Neural crest cell (in vitro differentiated cells): ENCODE data around the genes SFTPA2 and TMEM254.

DNA sequence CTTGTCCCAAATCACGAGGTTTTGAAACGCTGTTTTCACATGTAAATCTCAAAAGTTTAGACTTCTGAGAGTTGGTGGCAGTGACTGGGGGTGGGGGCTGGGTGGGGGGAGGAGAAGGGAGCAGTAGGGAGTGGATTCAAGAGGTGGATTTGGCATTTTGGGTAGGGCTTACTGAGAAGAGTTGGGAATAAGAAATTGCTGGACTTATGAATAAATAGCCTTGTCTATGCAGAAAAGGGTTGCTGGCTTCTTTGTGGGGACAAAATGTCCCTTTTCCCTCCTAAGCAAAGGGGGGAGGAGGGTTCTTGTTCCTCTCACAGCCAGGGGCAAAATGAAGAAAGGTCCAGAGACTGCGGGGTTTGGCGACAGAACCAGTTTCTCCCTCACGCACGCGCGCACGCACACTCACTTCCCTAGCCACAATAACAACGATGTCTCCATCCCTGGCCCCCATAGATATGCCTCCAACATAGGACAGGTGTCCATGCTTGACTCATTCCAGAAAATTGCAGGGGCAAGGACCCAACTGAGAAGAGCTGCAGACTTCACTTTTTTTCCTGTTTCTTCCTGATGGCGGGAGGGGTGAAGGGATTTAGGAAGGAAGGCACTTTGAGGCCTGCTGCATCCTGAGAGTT is 3.2 kb downstream of the ZMIZ1 start:
- PRO-cap, result no peak

- PRO-cap, result no peak
Observed at GRCh38 chr10:79090400-79090842, 21.7 kb downstream of the ZMIZ1 start.

GRCh38 chr10:79096503-79097134 is 27.9 kb downstream of the ZMIZ1 start:
- PRO-cap, result no peak

- PRO-cap, result no peak
Observed at GRCh38 chr10:79149540-79150783, 81.2 kb downstream of the ZMIZ1 start.

GRCh38 chr10:79151618-79152097 is 82.9 kb downstream of the ZMIZ1 start:
- PRO-cap, result no peak

DNA sequence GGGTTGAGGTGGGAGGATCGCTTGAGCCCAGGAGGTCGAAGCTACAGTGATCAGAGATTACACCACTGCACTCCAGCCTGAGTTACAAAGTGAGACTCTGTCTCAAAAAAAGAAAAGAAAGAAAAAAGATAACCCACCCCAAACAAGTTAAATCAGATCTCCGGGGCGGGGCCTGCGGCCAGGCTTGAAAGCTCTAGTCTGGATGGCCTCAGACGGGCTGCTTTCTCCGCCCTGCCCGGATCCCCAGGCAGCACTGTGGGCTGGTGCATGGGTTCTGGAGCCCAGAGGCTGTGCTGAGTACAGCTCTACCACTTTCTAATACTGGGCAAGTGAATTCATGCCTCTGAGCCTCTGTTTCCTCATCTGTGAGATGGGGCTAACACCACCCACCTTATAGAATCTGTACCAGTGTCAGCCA is 83.6 kb downstream of the ZMIZ1 start:
- PRO-cap, result no peak

GRCh38 chr10:79242113-79243143 is 104.8 kb upstream of the PPIF start:
- PRO-cap, result bidirectional peak, plus-strand start at chr10:79242341, minus-strand start at chr10:79242219; bidirectional peak, plus-strand start at chr10:79242913, minus-strand start at chr10:79242942

GRCh38 chr10:79245384-79246048 is 101.8 kb upstream of the PPIF start:
- PRO-cap, result no peak

GRCh38 chr10:79291974-79292408 is 55.3 kb upstream of the PPIF start:
- PRO-cap, result no peak

DNA sequence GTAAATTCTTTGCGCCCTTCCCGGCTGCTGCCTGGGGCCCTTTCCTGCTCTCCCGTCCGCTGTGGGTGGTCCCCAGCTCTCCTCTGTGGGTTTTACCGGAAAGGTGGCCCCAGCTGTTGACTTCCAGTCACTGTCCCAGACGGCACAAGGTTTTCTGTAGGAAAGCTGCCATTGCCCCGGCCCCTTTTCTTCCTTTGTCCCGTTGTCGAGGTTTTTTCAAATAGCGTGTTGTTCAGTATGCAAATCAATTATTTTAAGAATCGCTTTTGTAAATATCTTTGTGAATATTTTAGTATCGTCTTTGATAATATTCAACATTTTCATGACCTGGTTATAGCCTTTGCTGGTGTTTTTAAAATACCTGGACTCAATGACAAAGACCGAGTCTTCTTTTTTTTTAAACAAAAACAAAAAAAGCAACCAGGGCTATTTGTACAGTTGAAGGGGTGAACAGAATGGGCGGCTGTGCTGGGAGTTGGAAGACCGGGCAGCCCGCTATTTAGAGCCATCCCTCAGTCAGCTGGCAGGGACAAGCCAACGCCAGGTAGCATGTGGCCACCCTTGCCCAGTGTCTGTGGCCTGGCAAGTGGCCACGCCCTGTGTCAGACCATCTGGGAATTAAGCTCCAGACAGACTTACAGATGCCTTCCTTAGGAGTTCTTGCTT is 32.8 kb upstream of the PPIF start:
- PRO-cap, result no peak

DNA sequence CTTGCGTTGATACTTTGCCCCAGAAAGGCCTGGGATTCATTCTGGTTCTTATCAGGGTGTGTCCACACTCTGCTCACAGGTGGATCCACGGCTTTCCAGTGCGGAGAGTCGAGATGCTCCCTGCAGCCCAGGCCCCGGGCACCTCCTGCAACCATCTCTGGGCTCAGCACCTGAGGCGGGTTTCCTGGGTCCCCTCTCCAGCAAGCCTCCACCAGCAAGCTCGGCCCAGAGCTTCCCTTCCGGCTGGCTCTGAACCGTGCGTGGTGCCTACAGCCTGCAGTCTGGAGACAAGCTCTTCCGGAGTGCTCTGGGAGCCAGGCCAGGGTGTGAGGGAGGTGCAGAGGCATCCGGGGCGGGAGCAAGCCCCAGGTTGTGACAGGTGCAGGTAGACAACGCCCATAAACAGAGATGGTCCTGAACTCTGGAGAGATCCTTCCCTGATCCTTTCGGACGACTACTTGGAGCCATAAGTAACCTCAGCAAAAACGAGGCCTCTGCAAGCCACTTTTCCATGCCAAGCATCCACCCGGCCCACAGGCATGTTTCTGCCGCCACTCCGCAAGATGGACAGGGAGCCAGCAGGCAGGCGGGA is 32.2 kb upstream of the PPIF start:
- PRO-cap, result no peak

DNA sequence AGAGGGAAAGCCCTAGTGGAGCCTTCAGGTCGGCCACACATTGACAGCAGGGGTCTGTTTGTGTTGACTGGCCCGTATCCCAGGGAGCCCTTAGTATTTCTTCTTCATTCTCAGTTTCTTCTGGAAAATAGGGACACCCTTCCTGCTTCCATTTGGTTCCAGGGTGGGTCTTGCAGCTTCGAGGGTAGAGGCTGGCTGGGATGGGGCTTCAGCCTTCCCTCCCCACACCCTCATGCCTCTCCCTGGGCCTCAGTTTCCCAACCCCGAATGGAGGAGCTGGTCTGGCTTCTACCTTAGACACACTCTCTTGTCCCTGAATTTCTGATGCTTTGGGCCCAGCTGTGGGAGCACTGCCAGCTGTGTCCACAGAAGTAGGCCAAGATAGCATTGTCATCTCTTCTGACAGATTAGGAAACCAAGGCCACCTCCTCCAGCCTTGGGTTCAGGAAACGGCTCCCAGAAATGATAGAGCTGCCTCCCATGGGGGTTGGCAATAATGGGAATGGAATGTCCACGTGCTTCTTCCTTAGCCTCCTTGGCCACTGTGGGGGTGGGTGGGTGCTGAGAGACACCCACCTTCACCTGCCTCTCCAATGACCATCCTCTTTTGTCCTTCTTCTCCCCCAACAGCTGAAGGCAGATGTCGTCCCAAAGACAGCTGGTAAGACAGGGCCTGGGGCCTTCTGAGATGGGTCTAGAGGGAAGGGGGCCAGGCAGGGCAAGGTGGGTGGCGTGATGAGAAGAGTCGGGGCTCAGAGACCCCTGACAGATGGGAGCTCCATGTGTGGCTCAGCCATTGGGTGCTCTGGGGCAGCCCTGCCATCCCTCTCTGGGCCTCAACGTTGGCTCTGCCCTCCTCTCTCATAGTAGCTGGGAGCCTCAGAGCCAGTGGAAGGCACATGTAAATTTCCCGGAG is 1.4 kb downstream of the PPIF start:
- PRO-cap, result no peak

DNA sequence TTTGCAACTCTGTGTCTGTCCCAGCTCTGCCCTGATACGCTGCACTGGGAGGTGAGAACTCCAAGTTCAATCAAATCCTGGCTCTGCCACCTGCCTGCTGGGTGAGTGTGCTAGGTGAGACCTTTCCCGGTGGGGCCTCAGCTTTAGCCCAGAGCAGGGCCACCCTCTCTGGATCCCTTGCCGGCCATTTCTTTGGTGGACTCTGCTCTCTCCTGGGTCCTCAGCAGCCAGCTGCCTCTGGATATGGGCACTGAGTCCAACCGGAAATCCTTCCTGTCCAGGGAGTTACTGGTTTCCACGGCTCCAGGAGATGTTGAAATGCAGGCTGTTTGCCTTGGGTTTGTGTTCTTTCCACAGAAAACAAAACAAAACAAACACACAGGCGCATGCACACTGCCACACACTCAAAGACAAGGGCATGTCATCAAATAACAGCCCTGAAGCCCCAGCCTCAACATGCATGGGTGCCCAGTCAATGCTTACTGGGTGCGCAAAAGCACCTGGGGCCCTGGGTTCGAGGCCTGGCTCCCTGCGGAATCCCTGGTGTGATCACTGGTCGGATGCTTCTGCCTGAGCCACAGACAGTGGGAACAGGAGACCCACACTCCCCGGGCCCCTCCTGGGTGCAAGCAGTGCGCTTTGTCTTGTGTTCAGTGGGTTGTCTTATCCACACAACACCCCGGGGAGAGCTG is 33.0 kb downstream of the PPIF start:
- PRO-cap, result no peak

DNA sequence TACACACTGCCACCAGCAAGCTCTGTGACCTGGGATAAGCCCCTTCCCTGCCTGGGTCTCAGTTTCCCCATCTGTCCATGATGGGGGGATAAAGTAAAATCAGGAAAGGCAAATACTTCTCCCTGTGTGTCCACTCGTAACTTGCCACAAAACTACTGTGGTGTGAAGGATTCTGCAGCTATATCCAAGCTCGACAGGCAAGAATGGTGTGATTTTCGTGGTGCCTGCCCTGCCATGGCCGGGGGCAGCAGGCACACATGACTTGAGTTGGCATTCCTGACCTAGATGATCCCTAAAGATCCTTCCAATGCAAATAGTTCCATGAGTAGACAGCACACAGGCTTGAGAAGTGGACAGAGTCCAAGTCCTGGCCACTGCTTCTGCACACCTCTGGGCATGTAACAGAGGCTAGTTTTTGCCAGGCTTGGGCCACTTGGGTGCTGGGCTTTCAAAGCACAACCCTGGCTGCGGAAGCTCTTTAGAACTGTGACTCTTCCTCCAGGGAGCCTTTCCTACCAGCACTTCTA is 36.5 kb downstream of the ZCCHC24 start:
- PRO-cap, result no peak

DNA sequence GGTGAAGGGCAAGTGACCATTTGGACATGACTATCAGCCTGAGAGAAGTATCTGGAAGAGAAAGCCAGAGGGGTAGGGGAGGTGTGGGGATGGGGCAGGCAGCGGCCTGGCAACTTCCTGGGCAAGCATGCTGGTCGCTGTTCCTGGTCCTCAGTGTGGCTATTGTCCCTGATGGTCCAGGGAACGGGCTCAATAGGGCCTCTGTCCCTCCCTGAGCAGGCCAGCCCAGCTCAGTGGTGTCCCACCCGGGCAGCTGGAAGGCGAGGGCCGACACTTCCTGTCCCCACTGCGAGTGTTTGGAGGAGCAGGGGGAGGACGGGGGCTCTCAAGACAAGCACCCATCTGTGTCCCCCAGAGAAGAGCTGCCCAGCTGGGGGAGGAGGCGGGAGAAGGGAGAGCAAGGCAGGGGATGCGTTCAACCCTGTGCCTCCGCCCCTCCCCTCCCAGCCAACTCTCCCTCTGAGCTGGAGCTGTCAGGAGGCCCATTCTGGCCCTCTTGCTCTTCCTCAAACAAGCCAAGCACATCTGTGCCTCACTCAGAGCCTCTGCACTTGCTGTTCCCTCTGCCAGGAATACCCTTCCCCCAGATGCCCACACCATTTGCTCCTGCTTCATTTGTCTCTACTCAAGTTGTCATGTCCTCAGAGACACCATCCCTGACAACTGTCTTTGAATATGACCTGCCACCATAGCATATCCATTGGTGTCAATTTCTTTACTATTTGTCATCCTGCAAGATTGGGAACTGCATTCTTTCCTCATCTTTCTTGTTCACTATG is 35.7 kb downstream of the ZCCHC24 start:
- PRO-cap, result bidirectional peak, plus-strand start at position 285 of the sequence, minus-strand start at position 157 of the sequence

GRCh38 chr10:79443962-79444253 is 1.5 kb downstream of the ZCCHC24 start:
- PRO-cap, result no peak

GRCh38 chr10:79560185-79560677 is at the start of gene SFTPA2:
SFTPA2 (minus strand) TSS chr10:79560407.
- PRO-cap, result no peak

- PRO-cap, result no peak
Observed at GRCh38 chr10:79784517-79785078, 41.9 kb upstream of the NUTM2E start.

GRCh38 chr10:80078532-80079598 is at the start of gene TMEM254:
TMEM254 (plus strand) TSS chr10:80078665.
- PRO-cap, result bidirectional peak, plus-strand start at chr10:80078754, minus-strand start at chr10:80078610; bidirectional peak, plus-strand start at chr10:80079024, minus-strand start at chr10:80078960; bidirectional peak, plus-strand start at chr10:80079280, minus-strand start at chr10:80079144

DNA sequence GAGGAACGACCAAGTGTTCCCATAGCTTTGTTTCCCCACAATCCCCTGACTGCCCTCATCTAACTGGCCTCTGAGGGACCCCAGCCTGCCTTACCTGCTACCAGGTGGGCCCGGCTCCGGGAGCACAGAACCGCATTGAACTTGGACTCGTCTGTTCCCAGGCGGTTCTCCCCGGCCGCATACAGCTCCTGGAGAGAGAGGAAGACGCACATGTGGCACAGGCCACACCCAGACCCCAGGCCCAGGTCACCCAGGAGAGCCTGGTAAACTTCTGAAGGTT is 29.3 kb downstream of the PLAC9 start:
- PRO-cap, result no peak